Liver (tissue), 9 donors: Measurements from ENCODE around the gene KLF9.

- PRO-cap, 5 experiments: no peak in any of the 5 experiments
- RAMPAGE, long total RNA, 2 experiments: no peak in any of the 2 experiments
- RRBS: no CpG with 5 or more reads among the region's 7 CpGs
These were observed 88.5 kb upstream of the SMC5 start for GRCh38 chr9:70170213-70170704.

- PRO-cap, 5 experiments: no peak in any of the 5 experiments
- RAMPAGE, long total RNA, 2 experiments: no peak in any of the 2 experiments
- RRBS: no CpG with 5 or more reads among the region's 2 CpGs
These were observed 37.0 kb upstream of the SMC5 start for GRCh38 chr9:70221695-70222307.

GRCh38 chr9:70258097-70258749 is 555 bp upstream of the SMC5 start:
- PRO-cap, 5 experiments: peak in 5 of 5 experiments; most common plus-strand start chr9:70258354 (in 2); most common minus-strand start chr9:70258295 (in 4)
- RAMPAGE, long total RNA, 2 experiments: no peak in any of the 2 experiments
- RRBS: no CpG with 5 or more reads among the region's 26 CpGs

DNA sequence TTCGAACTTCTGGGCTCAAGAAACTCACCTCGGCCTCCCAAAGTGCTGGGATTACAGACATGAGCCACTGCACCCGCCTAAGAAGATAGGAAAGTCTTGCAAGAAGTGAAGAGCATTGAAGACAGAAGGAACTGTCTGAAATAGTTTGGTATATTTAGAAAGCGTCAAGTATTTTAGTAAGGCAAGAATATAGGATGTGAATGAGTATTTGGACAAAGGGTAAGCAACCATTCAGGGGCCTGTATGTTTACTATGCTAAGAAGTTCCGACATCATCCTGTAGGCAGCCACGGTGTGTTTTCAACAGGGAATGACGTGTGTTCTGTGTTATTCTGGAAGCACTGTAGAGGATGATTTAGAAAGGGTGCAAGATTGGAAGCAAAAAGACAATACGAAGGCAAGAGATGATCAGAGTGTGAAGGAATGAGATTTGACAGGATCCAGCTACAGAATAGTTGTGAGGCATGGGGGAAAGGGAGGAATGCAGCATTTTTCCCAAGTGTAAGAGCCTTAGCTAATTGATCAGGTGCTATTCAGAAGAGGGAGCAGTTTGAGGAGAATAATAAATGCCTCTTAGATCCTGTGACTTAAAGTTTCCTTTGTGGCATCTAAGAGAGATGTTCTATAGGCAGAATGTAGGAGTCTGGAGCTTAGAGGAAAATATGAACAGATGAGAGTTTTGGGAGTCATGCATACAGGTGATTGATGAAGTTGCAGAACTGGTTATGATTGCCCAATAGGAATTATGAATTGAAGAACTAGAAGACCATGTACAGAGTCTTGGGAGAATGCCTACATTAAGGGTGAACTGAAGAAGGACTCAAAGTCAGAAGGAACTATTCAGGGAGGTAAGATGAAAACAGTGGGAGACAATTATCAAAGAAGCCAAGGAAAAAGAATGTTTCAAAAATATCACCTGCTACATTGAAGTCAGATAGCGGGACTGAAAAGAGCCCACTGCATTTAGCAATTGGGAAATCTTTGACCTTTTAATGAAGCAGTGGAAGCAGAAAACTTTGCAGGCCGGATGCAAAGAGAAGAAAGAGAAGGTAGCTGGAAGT is 2.5 kb downstream of the SMC5 start:
- PRO-cap, 5 experiments: no peak in any of the 5 experiments
- RAMPAGE, long total RNA, 2 experiments: no peak in any of the 2 experiments
- RRBS: no CpG with 5 or more reads among the region's 10 CpGs

- PRO-cap, 5 experiments: no peak in any of the 5 experiments
- RAMPAGE, long total RNA, 2 experiments: no peak in any of the 2 experiments
- RRBS: no CpG with 5 or more reads among the region's 8 CpGs
These were observed 21.5 kb downstream of the KLF9 start for GRCh38 chr9:70392736-70393503.

- PRO-cap, 5 experiments: peak in 5 of 5 experiments; most common plus-strand start chr9:70414486 (in 4); most common minus-strand start chr9:70414329 (in 2)
- RAMPAGE, long total RNA, 2 experiments: no peak in any of the 2 experiments
- RRBS: no CpG with 5 or more reads among the region's 14 CpGs
These were observed at the start of gene KLF9 for GRCh38 chr9:70414246-70414721. KLF9 (minus strand) TSS chr9:70414657.

- PRO-cap, 5 experiments: no peak in any of the 5 experiments
- RAMPAGE, long total RNA, 2 experiments: no peak in any of the 2 experiments
- RRBS: no CpG with 5 or more reads among the region's 1 CpG
These were observed 179 bp upstream of the KLF9 start for GRCh38 chr9:70414722-70414949.

DNA sequence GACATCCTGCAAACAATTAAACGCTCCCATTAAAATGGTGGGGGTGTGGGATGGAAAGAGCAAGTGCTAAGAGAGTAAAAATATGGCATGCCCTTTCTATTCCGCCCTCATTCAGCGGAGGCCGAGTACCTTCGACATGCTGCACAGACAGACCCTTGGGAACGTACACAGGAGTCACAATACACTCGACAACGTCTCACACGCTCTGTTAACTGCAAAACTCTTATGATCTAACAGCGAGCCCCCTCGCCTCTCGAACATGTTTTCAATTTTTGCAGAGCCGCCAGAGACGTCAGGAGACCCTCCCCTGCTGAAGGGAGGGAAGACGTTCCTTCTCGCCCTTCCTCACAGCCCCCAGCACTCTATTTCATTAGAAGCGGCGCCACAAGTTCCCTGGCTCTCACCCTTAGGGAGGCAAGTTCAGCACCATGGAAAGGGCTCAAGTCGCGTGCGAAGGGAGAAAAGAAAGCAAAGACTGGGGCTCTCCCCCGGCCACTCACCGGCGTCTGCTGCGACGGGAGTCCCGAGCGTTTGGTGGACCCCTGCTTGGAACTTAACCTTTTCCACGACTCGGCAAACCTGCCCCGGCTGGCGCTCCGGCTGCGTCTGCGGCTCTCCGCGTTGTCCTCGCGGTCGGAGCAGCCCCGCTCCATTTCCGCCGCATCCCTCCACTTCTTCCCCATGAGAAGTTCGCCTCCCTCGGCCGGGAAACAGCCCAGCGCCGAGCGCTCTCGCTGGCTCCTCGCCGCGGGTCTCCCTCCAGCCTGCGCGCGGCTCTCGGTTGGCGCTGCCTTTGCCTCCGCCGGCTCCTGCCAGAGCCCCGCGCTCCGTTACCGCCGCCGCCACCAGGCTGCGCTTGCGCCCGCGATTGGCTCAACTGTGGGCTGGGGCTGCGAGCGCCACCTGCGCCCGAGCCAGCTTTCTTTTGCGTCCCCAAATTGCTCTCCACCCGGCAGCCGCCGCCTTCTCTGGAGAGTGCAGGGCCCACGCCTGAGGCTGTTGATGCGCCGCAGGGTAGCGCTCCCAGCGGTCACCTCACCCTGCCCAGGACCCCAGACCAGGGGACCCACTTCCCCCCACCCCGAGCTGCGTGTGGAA is 321.8 kb downstream of the CEMIP2 start:
- PRO-cap, 5 experiments: no peak in any of the 5 experiments
- RAMPAGE, long total RNA, 2 experiments: no peak in any of the 2 experiments
- RRBS: 5% methylated on average over 22 of the region's 85 CpGs

DNA sequence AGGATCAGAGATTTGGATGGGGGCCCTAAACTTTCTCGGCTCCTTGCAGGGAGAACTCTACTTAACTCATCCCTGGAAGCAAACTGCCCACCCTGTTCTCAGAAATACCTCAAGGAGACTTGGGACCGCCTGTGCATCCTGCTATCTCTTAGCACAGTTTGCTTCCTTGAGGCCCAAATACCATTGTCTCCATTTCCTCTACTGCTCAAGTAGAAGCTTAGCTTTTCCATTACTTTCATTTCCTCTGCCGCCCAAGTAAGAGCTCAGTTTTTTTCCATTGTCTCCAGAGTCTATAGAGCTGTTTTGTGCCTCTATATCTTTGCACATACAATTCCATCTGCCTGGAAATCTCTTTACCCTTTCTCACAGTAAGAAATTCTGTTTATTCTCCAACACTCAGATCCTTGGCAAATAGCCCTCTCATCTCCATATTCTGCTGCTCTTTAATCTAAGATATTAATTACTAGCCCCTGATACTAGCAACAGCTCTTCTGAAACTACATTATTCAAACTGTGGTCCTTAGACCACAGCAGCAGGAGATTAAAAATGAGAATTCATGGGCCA is 137.8 kb downstream of the CEMIP2 start:
- PRO-cap, 5 experiments: peak in 1 of 5 experiments; most common minus-strand start position 150 of the sequence (in 1)
- RAMPAGE, long total RNA, 2 experiments: no peak in any of the 2 experiments
- RRBS: no CpG with 5 or more reads among the region's 3 CpGs

DNA sequence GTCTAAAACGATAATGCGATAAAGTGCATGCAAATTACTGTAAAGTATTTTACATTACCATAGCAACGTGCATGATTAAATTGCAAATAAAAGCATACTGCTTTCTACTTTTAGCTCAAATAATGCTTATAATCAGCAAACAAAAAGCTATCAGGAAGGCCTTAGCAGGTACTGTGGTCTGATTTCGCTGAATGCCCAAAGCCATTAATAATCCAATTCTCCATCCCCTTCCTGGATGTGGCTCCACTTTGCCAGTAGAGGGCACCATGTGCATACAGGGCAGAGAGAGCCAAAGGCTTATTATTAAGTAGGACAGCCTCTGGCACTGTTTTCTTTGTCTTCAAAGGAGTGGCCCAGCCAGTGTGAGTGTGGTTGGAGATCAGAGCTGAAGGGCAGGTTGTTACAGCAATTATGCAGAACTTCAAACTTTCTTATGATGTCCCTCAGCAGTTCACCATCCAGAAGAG is 38.5 kb upstream of the CEMIP2 start:
- PRO-cap, 5 experiments: peak in 2 of 5 experiments; most common plus-strand start position 360 of the sequence (in 2)
- RAMPAGE, long total RNA, 2 experiments: no peak in any of the 2 experiments
- RRBS: no CpG with 5 or more reads among the region's 4 CpGs

GRCh38 chr9:71897612-71898078 is 13.3 kb downstream of the ABHD17B start:
- PRO-cap, 5 experiments: no peak in any of the 5 experiments
- RAMPAGE, long total RNA, 2 experiments: no peak in any of the 2 experiments

DNA sequence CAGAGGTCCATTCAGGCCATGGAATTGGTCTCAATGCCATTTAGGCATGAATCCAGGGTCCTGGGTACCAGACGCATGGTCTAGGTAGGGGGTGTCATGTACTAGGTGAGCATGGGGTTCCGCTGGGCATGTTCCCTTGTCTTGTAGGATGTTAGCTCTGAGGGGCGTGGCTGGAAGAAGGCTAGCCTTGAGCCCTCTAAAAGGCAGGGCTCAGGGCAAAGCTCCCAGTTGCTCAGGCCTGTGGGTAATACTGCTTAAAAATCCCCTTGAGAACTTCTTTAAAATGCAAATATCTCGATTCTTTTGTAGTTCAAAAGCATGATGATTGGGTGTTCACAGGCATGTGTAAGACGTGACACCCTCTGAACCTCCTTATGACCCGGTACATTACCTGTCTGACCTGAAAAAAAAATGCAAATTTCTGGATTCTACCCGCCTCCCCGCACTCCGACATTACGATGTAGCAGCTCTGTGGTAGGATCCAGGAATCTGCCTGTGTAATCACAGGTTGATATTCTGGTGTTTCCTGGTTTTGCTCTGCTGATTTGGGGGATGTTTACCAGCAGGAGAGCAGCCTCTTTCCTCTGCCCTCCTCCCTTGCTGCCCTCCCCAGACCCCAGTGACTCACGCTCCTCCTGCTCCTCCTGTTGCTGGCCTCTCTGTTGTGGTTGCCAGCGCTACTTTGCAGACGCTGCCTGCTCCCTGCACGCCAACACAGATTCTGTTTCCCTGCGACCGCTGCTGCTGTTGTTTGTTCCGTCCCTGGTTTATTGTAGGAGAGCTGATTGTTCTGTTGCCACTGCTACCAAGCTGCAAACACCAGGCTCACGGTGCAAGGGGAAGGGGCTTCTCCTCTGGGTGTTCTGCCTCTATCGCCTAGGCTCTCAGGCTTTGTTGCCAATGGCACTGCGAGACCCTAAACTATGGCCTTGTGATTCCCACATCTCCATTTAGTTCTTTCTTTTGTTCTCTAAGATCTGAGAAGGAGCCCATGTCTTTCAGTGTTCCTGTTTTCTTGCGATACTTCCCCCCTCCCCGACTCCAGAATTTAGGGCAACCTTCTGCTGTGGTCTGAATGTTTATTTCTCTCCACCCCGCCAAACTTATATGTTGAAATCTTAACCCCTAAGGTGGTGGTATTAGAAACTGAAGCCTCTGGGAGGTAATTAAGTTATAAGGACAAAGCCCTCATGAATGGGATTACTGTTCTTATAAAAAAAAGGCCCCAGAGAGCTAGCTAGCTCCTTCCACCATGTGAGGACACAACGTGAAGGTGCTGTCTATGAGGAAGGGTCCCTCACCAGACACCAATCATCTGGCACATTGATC is 6.0 kb downstream of the TMC1 start:
- PRO-cap, 5 experiments: peak in 1 of 5 experiments; most common plus-strand start position 687 of the sequence (in 1); most common minus-strand start position 491 of the sequence (in 1)
- RAMPAGE, long total RNA, 2 experiments: no peak in any of the 2 experiments
- RRBS: no CpG with 5 or more reads among the region's 24 CpGs

DNA sequence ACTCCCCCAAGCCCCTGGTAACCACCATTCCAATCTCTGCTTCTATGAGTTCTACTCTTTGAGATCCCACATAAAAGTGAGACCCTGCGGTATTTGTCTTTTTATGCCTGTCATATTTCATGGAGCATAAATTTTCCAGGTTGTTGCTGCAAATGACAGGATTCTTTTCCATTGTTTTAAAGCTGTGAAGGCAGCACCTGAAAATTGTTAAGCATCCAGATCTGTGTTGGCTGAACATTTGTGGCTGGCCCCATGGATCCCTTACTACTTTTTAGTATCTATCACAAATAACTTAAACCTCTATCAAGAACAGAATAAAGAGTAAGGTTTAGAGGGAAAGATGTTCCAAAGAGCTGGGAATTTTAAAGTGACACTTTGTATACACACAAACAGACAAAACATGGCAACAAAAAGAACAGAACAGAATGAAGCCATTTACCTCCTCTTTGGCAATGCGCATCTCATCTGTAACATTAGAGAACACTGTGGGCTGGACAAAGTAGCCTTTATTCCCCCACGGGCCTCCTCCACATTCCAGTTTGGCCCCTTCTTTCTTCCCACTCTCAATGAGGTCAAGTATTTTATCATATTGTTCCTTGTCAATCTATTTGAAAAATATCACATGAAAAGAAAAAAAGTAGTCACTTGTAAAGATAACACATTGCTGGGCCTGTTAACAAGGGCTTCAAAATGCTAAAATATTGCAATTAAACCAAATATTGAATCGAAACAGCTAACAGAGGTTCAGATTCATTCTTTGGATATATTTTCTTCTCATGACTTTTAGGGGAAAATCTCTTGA is 41.1 kb downstream of the ALDH1A1 start:
- PRO-cap, 5 experiments: no peak in any of the 5 experiments
- RAMPAGE, long total RNA, 2 experiments: no peak in any of the 2 experiments
- RRBS: no CpG with 5 or more reads among the region's 4 CpGs

- PRO-cap, 5 experiments: peak in 3 of 5 experiments; most common plus-strand start chr9:72983249 (in 1); most common minus-strand start chr9:72983181 (in 1)
- RAMPAGE, long total RNA, 2 experiments: no peak in any of the 2 experiments
These were observed 30.2 kb upstream of the ALDH1A1 start for GRCh38 chr9:72983087-72983381.

- PRO-cap, 5 experiments: peak in 4 of 5 experiments; most common plus-strand start chr9:72983972 (in 4); most common minus-strand start chr9:72983616 (in 2)
- RAMPAGE, long total RNA, 2 experiments: no peak in any of the 2 experiments
- RRBS: no CpG with 5 or more reads among the region's 5 CpGs
These were observed 30.7 kb upstream of the ALDH1A1 start for GRCh38 chr9:72983382-72984056.

DNA sequence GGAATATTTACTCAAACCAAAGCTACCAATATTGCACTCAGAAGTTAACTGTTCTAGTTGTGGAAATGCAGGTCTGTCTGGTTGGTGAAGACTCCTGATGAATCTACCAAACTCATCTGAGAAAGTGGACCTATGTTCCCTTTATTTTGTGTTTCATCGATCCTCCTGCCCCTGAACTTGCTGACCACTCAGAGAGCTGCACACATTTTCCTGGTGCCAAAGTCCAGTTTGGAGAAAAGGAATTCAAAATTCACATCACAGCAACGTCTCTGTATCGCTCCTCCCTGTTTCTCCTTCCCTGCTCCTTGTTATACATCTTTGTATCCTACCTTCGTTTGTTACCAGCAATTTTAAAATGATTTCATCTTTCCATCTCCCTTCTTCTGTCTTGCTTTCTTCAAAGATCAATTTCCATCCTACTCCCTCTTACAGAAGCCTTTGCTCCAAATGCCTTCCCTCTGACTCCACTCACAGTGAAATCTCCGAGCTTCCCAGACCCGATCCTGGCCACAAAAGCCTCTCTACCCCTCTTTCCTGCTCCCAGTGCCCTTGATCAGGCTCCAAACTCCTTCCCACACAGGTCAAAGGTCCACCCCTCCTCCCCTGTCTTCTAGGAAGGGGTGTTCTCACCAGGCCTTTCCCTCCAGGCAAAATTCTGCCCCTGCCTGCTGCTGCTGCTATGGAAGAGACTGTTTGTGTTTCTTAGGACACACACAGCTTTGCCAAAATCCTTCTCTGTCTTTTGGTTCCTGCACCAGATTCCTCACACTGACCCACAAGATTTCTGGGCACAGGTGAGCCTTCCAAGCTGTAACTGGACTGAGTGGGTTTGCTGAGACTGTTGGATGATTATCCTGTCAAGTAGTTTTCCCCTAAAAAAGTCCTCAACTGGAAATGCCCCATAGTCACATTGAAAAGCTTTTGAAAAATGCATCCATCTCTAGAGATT is 85.6 kb upstream of the ALDH1A1 start:
- PRO-cap, 5 experiments: peak in 4 of 5 experiments; most common plus-strand start position 51 of the sequence (in 3); most common minus-strand start position 118 of the sequence (in 2)
- RAMPAGE, long total RNA, 2 experiments: no peak in any of the 2 experiments
- RRBS: no CpG with 5 or more reads among the region's 6 CpGs

- PRO-cap, 5 experiments: peak in 1 of 5 experiments; most common plus-strand start chr9:73154055 (in 1); most common minus-strand start chr9:73153975 (in 1)
- RAMPAGE, long total RNA, 2 experiments: no peak in any of the 2 experiments
- RRBS: no CpG with 5 or more reads among the region's 14 CpGs
These were observed 2.3 kb downstream of the ANXA1 start for GRCh38 chr9:73153649-73154645.

- PRO-cap, 5 experiments: no peak in any of the 5 experiments
- RAMPAGE, long total RNA, 2 experiments: no peak in any of the 2 experiments
- RRBS: no CpG with 5 or more reads among the region's 2 CpGs
These were observed 12.8 kb downstream of the ANXA1 start for GRCh38 chr9:73164315-73164978.

GRCh38 chr9:74581124-74581511 is 84.0 kb downstream of the RORB start:
- PRO-cap, 5 experiments: no peak in any of the 5 experiments
- RAMPAGE, long total RNA, 2 experiments: no peak in any of the 2 experiments
- RRBS: no CpG with 5 or more reads among the region's 1 CpG

- PRO-cap, 5 experiments: peak in 4 of 5 experiments; most common plus-strand start chr9:75085811 (in 4)
- RAMPAGE, long total RNA, 2 experiments: no peak in any of the 2 experiments
- RRBS: no CpG with 5 or more reads among the region's 1 CpG
These were observed 2.2 kb downstream of the NMRK1 start for GRCh38 chr9:75085673-75086142.